Measurements from ENCODE around the gene ADAM17.

DNA sequence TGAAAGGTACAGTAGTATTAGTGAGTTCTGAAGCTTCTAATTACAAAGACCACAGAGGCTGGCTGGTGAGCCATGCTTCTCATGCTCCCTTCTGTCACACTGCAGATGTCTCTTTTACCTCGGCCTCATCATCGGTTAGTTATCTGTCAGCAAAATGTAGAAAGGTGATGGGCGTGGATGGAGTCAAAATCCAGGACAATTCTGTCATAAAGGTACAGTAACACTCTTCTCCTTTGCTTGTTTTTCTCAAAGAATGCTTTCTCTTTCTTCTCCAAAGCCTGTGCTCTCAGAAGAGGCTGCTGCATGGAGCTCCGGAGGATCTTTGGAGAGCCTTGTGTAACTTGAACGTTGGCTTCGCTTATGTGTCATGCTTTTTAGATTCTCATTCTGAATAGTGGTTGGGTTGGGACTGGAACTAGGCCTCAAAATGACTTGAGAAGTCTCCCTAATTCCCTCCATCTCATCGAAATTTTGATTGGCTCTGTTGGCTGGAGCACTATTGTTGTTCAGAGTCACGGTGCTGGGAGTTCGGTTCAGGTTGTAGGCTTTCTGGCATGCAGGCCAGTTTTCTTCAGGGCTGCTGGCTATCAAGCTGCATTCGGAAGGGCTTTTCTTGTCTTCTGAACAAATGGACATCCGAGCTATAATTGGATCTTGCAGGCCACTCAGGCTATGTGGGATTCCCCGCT, 48.8 kb downstream of the ID2 start:
- PRO-cap: no peak

GRCh38 chr2:9102571-9103632, 99.4 kb upstream of the MBOAT2 start:
- PRO-cap: no peak

GRCh38 chr2:9112099-9112825, 94.3 kb upstream of the ASAP2 start:
- PRO-cap: no peak

DNA sequence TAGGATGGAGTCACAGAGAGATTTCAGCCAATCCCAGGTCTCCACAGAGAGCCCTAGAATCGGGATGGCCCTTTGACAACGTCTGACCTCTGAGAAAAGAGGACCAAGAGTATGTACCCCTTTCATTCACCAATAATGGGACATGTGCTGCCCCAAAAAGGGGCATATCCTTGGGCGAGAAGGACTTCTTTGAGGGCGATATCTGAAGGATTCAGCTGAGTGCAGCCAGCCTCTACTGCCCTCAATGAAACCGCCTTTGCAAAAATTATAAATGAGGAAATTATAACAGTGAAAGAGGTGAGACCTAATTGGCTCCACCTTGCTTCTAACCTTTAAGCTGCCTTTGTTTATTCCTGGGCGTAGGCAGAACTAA, 36.3 kb upstream of the ASAP2 start:
- PRO-cap: no peak

- PRO-cap: no peak
These were observed 371 bp downstream of the ASAP2 start for GRCh38 chr2:9206933-9207433.

DNA sequence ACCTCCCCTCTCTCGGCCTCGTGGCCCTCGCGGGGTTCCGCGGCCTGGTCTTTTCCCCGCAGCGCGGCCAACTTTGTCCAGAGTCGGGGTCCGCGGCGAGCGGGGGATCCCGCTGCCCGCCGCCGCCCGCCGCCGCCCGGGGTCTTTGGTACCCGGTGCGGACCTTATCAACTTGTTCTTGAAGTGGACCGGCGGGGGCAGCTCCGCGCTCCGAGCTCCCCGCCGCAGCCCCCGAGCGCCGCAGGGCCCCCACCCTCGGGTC, 753 bp downstream of the ASAP2 start:
- PRO-cap: no peak

GRCh38 chr2:9234620-9235310, 28.2 kb downstream of the ASAP2 start:
- PRO-cap: unidirectional peak, plus-strand start at chr2:9234991

GRCh38 chr2:9286651-9287492, 80.3 kb downstream of the ASAP2 start:
- PRO-cap: no peak

GRCh38 chr2:9300924-9301284, 94.3 kb downstream of the ASAP2 start:
- PRO-cap: no peak

GRCh38 chr2:9318160-9318750, 105.1 kb downstream of the ITGB1BP1 start:
- PRO-cap: no peak

DNA sequence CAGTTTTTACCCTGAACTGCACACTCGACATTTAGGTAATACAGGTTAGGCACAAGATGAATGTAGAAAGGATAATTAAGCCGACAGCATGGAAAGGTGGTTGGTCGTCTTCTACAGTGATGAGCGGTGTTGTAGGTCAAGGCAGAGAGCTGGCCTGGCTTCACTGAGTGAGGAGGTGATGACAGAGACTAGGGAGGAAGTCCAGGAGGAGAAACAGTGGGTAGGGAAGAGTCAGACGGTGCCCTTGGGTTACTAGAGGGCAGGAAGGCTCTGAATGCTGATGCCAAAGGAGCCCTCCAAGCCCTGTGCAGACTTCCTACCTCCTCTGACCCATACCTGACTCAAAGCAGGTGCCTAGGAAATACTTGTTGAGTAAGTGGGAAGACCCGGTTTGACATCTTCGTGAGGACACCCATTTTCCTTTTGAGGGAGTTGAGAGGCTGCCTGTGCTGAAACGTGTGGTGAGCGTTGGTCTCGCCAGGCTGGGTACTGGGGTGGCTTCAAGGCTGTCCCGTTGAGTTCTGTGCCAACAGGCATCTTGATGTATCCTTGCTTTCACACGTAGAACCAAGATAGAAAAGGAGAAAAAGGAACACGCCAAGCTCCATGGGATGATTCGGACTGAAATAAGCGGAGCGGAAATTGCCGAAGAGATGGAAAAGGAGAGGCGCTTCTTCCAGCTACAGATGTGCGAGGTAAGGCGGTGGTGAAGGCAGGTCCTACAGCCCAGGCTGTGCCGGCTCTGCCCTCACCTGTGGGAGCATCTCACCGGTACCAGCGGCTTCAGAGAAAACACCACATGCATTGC, 100.6 kb downstream of the ITGB1BP1 start:
- PRO-cap: no peak

DNA sequence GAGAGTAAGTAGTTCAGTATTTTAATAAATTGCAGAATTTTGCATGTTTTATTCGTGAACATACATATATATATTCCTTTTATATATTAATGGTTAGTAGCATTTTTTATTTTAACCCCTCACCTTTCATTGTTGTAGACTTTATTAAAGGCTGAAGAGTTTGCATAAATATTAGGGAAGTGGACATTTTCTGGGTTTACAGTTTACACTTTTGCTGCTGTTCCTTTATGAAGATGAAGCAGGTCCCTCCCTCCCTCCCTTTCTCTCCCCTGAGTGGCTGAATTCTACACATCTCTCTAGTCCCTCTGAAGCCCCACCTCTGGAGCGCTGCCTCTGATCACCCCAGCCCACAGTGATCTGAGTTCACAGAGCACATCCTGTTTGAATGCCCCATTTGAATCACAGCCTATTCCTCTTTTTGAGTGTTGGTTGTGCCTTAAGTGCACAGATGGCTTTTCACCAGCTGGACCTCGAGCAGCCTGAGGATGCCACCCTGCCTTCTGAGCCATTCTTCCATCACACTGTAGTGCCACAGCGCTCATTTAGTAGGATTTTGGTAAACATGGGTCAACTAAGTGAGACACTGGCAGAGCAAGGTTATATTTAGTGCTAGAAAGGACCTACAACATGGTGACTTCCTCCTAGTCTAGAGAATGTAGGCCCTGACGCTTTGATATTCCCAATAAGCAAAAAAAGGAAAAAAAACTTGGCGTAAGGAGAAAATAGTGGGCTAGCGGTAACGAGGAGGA, 87.1 kb downstream of the ITGB1BP1 start:
- PRO-cap: no peak

GRCh38 chr2:9423757-9424550, 500 bp downstream of the CPSF3 start:
- PRO-cap: no peak

- PRO-cap: no peak
These were observed 2.0 kb downstream of the IAH1 start for GRCh38 chr2:9476267-9476760.

- PRO-cap: no peak
These were observed 31.9 kb downstream of the ADAM17 start for GRCh38 chr2:9523734-9524191.

- PRO-cap: bidirectional peak, plus-strand start at chr2:9556055, minus-strand start at chr2:9555725
These were observed at the start of gene ADAM17 for GRCh38 chr2:9555614-9556306. ADAM17 (minus strand) TSS chr2:9555830.

- PRO-cap: no peak
These were observed 1.4 kb upstream of the YWHAQ start for GRCh38 chr2:9632288-9632567.

DNA sequence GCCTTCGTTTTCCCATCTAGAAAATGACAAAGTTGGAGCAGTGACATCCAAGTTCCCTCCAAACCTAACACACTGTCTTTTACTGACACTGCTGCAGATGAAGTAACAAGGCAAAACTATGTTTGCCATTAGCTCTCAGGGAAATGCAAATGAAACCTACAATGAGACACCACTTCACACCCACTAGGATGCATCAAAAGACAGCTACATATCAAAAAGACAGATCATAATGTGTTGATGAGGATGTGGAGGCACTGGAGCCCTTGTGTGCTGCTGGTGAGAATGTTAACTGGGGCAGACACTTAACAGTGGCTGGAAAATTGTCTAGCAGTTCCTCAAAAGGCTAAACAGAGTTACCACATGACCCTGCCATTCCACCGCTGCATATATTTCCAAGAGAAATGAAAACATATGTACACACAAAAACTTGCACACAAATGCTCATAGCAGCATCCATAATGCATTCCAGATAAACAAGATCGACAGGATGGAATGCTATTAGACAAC, 19.7 kb upstream of the YWHAQ start:
- PRO-cap: no peak

GRCh38 chr2:9667836-9668415, 37.1 kb upstream of the YWHAQ start:
- PRO-cap: no peak

- PRO-cap: no peak
These were observed 82.8 kb upstream of the TAF1B start for GRCh38 chr2:9760404-9761004.

All from paraaortic lymph node (tissue), 1 donor.